ENCODE measurements around a stretch of chr3.

DNA sequence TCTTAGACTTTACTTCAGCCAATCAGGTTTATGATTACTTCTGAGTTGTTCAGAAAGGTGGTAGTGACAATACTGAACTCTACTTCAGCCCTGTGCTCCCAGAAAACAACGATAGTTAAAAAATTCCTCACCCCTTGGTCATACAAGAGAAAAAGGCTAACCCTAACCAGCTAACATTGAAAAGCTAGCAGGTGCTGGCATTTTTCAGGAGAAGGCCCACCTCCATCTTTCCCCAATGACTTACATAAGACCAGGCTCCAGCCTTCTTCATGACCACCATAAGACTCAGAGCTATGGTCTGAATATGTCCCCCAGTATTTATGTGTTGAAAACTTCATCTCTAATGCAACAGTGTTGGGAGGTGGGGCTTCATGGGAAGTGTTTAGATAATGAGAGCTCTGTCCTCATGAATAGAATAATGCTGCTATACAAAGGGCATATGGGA is 125.4 kb upstream of the PLAAT1 start:
- PRO-cap = no peak

GRCh38 chr3:193552847-193553243 is 1.9 kb downstream of the ATP13A4 start:
- PRO-cap = no peak

DNA sequence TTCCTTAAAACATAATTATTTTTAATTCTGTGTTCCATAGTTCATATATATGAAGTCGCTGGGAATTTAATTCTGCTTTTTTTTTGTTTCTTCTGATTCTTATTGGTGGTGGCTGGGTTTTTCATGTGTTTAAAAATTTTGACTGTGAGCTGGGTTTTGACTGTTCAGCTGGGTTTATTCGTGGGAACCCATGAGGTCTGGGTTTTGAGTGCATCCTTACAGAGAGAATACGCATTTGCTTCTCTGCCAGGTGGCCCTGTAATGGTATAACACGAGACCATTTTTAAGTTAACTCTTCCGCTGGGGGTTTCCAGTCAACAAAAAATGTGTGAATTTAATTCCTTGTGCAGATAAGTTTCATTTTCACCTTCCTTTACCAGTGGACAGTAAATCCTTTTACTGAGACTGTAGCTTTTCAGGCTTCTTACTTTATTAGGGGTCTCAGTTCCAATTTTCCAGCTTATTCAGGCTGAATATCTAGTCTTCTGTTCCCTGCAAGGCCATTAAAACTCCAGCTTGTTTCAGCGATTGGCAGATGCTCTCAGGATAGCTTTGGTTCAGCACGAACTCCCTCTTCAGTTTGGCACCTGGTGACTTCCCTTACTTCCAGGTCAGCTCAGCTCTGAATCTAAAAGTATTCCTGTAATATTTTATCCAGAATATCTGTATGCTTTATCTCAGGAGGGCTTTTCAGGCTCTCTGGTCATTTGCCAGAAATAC is 149.7 kb downstream of the OPA1 start:
- PRO-cap = no peak

- PRO-cap = no peak
Observed at GRCh38 chr3:193791524-193791999, 198.6 kb downstream of the OPA1 start.

- PRO-cap = no peak
Observed at GRCh38 chr3:193938526-193939125, 197.3 kb upstream of the HES1 start.

DNA sequence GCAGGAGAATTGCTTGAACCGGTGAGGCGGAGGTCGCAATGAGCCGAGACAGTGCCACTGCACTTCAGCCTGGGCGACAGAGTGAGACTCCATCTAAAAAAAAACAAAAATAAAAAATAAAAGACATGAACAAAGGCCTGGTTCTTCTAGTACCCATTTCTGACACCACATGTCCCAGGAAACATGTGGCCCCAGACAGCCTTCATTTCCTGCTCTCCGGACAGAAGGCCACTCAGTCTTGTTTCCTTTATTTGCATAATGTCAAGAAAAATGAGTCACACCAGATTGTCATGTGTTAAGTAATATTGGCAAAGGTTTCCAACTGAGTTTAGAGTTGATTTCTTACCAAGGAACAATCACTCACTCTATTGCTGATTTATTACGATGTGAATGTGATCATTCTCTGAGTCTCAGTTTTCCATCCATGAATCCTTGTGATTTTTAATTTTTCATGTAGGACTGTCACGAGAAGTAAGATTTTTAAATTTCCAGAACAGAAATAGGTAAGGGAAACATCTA is 130.8 kb upstream of the HES1 start:
- PRO-cap = no peak

DNA sequence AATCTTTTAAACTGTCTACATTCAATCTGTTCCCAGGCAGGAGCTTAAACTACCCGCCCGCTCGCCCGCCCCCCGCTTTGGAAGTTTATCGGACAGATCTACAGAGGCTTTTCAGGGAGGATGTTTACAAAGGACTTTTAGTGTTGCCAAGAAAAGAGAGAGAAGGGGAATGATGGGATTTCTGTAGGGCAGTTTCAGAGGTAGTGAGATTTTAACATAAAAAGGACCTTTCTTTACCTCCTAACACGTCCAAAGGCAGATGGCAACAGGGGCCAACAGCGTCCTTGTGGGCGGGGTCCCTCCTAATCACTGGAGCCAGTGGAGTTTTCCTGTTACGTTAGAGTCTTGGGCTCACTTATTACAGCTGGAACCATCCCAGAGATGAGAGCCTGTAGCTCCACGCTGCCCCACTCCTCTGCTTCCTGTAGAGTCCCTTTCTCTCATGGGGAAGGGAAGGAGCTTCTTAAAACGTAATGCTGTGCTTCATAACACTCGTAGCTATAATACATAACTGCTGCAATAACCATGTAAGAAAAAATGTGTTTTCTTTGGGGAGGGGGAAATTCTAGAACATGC is 30.9 kb downstream of the HES1 start:
- PRO-cap = no peak

DNA sequence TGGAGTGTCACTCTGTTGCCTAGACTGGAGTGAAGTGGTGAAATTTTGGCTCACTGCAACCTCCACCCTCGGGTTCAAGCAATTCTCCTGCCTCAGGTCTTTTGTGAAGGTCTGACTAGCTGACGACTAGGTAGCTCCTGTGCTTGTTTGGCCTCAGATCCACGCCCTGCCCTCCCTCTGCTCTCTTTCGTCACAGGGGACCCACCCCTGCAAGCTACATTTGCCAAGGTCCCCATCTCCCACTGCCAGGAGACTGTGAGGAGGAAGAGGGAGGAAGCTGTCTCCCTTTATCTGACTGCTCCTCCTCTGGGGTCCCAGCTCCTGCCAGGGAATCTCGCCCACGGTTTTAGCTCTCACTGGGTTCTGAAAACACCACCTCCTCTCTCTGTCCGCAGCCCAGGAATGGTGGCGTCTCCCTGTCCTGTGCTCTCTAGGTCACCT is 83.8 kb downstream of the CPN2 start:
- PRO-cap = no peak

- PRO-cap = no peak
Observed at GRCh38 chr3:194476487-194477564, 10.0 kb downstream of the ATP13A3 start.

DNA sequence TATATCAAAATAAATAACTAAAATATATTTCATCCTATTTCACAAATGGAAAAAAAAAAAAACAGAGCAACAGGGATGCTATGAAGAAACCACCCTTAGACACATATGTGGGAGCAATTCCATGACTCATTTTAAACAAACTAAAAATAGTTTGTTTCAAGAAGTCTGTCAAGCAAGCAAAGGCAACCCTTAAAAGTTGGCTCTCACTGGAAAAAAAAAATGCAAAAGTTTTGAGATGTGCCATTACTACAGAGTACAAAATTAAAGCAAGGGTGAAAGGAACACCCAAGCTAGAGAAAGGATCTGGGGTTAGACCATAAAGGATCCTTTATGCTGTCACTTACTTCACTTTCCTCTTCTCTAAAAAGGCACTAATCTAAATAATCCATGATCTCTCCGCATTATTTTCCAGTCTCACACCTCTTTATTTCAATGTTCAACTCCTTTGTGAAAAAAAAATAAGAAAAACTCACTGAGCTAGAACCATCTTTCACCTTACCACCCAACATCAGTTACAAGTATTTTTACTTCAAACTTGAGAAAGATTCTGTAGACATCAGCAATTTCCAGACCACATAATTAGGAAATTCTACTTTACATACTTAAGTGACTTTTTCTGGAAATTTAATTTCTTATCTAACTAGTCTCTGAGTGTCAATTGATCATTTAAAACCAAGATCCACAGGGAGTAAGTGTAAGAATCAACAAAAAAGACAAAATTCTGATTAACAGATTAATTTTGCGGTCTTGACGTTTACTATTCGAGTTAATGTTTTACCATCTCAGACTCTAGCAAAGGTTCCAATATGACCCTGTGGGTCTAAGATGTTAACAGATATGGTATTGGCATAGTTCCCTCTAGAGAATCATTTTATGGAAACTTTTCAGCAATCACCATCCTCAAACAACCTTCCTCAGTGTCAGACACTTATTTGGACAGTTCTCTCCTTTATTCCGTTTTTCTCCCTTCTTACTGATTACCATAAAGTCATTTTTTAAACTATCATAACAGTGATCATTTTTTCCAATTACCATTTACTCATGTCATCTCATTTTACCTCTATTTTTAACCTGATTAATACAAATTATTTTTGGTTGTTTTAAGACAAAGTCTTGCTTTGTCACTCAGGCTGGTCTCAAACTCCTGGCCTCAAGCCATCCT is 5.2 kb downstream of the ATP13A3 start:
- PRO-cap = no peak

DNA sequence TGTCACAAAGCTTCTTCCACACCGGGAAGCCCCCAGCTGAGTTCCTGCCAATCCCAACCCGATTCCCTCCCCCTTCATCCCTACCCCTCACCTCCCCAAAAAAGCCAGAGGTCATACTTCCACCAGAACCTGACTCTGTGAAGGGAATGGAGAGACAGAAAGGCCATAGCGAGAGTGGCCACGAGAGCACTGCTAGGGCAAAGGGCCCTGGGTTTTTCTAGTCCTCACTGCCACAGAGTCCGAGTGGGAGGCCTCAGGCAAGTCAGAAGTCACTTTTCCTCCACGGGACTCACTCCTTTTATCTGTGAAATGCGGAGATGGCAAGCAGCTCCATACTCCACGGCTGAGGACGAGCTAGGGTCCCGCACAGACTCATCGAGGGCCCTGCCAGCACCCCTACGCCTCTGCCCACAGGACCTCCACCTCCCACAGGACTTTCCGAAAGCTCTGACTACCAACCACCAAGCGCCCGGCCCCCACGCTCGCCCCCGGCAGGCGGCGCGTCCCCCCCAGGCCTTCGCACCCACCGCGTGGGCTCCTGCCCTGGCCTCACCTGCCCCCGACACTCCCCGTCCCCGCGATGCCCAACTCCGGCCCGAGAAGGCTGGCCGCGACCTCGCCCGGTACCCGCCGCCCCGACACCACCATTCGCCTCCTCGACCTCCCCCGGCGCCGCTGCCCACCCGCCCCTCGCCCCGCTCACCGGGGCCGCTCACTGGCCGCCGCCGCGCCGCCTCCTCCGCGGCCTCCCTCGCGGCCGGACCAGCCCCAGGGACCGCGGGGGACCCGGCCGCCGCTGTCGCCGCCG is 735 bp downstream of the ATP13A3 start:
- PRO-cap = unidirectional peak, plus-strand start at position 235 of the sequence; bidirectional peak, plus-strand start at position 522 of the sequence, minus-strand start at position 449 of the sequence

GRCh38 chr3:194522412-194523122 is 35.8 kb upstream of the ATP13A3 start:
- PRO-cap = no peak

DNA sequence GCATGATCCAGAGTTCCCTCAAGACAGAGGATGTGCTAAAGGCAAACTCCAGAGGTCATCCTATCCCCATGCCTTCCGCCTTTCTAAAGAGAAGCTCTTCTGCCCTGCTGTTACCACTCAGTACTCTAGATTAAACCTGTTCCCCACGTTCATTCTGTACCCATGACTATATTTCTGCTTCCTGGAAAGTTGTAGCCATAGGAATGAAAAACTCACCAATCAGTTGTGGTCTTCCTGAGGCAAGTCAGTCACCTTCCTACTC is 46.5 kb downstream of the TMEM44 start:
- PRO-cap = no peak

DNA sequence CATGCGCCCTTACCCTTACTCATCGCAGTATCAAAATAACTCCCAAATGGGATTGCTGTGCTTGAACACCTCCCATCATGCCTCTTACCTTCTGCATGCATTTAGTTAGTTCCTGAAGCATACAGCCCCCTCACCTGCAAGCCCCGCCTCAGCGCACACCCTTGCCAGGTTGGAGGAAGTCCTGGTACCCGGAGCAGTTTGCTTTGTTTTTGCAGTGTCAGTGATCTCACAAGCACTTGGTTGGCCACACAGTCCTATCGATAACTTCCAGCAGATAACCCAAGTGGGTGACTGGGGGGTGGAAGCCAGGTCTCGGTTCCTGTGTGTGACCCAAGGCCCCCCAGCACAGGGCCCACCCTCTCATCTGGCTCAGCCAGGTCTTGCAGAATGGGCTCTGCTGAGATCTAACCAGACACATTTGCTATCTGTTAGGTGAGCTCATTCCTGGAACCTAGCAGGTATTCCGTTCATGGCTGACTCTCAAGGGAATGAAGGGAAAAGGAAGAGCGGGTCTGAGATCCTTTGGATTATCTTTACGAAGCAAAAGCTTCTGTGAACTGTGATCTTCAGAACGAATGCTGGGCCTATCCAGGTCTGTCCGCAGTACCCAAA is 45.4 kb downstream of the TMEM44 start:
- PRO-cap = no peak

DNA sequence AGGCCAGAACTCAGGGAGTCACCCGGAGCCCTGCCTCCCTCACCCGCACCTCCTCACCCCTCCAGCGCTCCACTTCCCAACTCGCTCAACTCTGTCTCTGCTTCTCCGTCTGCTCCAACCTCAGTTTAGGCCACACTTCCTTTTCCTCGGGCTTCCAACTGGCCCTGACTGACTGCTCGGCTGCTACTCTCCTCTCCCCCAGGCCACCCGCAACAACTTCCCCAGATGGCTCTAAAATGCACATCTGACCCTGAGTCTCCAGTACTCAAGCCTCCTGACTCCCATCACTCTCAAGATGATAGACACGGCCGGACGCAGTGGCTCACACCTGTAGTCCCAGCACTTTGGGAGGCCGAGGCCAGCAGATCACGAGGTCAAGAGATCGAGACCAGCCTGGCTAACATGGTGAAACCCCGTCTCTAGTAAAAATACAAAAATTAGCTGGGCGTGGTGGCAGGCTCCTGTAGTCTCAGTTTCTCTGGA is 23.5 kb downstream of the TMEM44 start:
- PRO-cap = no peak

- PRO-cap = no peak
Observed at GRCh38 chr3:195079883-195081306, 190.6 kb downstream of the XXYLT1 start.

DNA sequence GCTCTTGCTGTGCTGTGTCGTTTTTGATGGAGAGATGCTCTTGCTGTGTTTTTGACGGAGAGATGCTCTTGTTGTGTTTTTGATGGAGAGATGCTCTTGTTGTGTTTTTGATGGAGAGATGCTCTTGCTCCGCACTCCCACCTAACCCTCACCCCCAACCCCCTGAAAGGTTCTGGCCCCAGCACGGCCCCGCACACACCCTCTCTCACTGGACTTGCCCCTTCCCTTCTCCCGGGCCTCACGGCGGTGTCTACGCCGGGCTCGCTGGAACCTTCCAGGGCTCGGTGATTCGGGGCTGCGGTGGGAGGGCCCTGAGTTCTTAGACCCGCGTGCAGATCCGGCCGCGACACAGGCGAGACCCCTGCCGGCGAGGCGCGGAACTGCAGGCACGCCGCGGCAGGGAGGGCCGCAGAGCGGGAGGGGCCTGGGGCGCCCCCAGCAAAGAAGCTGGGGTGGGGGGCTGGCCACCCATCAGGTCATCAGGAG is 164.7 kb downstream of the XXYLT1 start:
- PRO-cap = no peak

- PRO-cap = no peak
Observed at GRCh38 chr3:195178018-195178880, 92.7 kb downstream of the XXYLT1 start.

GRCh38 chr3:195418056-195418870 is 24.6 kb downstream of the ACAP2 start:
- PRO-cap = no peak

GRCh38 chr3:195551293-195551866 is 8.3 kb upstream of the PPP1R2 start:
- PRO-cap = no peak